ENCODE measurements around a stretch of chr12.

DNA sequence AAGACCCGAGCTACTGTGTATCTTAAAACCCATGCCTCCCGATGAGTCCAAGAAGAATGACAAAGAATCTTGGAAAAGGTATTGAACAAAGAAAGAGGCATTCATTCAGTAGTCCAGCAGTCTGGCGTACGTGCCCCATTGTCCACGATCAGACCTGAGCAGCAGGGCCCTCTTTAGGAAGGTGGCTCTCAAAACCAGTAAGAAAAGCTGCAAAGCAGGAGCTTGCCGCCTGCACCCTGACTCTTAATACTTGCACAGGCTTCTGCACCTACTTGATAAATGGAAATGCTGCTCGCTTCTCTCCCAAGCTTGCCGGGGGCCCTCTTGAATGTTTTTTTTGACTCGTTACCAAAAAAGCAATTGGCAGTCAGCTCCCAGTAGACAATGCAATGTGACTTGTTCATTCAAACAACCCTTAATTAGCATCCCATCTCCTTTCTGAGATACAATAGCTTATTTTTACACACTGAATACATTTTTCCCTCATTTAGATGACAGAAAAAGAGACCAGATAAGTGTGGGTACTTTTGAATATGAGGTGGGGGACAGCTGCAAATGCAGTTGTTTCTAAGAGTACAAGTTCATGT lies 27.2 kb upstream of the PTPRB start:
- PRO-cap: no peak
- RAMPAGE, long total RNA: no peak

DNA sequence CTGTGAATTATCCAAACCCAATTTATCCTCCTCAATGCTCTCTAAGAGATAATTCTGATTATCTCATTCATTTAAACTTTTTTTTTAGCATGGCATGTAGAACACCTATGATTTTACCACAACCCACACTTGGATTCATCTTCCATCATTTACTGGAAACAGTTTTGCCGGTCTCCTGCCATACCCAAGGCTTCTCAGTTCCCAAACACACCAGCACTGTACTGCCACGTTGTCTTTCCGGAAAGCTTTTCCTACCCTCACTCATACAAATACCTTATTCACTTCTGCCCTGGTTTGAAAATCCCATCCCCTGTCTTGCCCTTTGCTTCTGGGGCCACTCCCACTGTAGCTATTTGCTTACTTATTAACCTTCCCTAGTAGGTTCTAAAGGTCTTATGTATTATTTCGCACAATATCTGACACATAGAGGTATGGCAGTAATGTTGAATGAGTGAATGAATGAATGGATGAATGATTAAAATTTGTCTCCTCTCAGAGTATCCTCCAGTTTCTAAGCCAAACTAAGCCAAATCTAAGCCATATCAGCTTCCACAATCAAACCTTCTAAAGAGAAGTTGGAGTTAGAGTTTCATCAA lies 18.7 kb downstream of the TSPAN8 start:
- PRO-cap: no peak
- RAMPAGE, long total RNA: no peak

DNA sequence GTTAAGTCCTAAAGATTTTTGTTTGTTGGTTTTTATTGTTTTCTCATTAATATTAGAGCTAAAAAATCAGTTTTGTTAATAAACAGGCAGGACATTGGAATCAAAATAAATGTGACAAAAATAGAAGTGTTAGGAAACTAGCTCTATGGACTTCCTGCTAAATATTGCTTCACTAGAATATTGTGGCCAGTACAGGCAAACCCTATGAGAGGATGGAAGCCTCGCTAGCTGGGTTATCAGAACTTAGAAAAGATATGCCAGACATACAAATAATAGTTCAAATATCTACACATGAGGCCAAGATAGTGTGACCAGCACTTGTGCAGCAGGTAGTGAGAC lies 16.6 kb downstream of the TSPAN8 start:
- PRO-cap: no peak
- RAMPAGE, long total RNA: no peak

DNA sequence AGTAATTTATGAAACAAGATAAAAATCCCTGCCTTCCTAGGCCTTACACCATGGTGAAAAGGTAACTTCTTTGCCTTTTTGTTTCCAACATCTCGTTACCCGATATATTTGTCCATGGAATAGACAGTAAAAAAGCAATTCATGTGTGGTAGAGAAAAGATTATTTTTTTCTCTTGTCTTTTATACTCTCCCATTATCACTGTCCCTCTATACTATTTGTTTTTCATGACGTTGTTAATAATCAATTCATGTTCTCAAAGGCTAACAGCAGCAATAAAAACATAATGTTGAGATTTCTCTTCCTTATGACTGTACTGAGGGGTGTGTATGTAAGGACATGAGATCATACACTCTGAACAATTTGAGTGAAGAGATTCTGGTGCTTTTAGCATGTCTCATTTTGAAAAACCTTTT lies 3.7 kb upstream of the TSPAN8 start:
- PRO-cap: no peak
- RAMPAGE, long total RNA: no peak

- PRO-cap: no peak
- RAMPAGE, long total RNA: no peak
These were observed 16.8 kb downstream of the LGR5 start for GRCh38 chr12:71456259-71456867.

- PRO-cap: no peak
- RAMPAGE, long total RNA: no peak
These were observed 29.7 kb downstream of the LGR5 start for GRCh38 chr12:71469283-71469731.

DNA sequence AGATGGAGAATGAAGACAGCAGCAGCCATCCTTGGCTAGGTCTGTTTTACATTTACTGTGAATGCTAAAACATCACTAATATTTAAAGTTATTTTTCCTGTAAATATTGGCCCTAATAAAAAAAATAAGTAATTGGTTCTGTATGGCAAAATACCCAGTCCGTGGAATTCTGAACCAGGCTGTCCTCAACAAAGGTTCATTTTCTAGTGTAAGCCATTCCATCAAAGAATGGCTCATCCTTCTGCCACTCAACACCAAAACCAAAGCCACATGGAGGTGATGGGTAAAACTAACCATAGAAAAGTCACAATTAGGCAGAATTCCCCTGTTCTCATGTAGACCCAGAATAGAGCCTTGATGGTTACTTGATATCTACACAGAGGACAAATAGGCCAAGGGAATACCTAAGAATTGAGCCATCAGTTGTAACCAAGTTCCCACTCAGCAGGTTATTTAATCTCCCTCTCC lies 90.9 kb downstream of the LGR5 start:
- PRO-cap: no peak
- RAMPAGE, long total RNA: no peak

GRCh38 chr12:71609791-71610201 lies 53.9 kb downstream of the ZFC3H1 start:
- PRO-cap: no peak
- RAMPAGE, long total RNA: no peak

GRCh38 chr12:71759172-71759527 lies 4.5 kb downstream of the RAB21 start:
- PRO-cap: no peak
- RAMPAGE, long total RNA: no peak

DNA sequence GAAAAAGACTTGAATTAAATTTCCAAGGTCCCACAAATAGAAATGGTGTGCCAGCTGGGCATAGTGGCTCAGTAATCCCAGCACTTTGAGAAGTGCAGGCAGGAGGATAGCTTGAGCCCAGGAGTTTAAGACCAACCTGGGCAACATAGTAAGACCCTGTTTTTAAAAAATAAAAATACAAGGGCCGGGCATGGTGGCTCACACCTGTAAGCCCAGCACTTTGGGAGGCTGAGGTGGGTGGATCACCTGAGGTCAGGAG lies 6.5 kb downstream of the RAB21 start:
- PRO-cap: no peak
- RAMPAGE, long total RNA: no peak

GRCh38 chr12:72747586-72748056 lies 475.5 kb downstream of the TRHDE start:
- PRO-cap: no peak
- RAMPAGE, long total RNA: no peak

- PRO-cap: no peak
- RAMPAGE, long total RNA: no peak
These were observed 1.9 kb downstream of the ATXN7L3B start for GRCh38 chr12:74539507-74540011.

- PRO-cap: unidirectional peak, plus-strand start at chr12:75478656
- RAMPAGE, long total RNA: no peak
These were observed 1.9 kb upstream of the GLIPR1 start for GRCh38 chr12:75478523-75479167.

DNA sequence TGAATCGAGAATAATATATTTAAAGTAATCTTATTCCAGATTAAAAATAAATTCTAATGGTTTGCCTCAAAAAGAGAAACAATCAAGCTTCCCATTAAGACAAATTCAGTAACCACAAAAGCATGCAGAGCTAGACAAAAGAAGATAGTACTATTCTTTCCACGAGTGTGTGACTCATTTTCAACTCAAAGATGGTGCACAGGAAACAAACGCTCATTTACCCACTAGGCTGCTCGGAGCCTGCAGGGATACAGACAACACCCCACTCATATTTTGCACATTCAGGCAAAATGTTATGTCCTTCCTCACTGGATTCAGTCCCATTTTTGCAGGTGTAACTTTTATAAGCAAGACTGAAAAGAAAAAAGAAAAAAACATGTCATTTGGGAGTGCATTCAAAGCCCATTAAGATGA lies 147.4 kb upstream of the KRR1 start:
- PRO-cap: no peak
- RAMPAGE, long total RNA: no peak

DNA sequence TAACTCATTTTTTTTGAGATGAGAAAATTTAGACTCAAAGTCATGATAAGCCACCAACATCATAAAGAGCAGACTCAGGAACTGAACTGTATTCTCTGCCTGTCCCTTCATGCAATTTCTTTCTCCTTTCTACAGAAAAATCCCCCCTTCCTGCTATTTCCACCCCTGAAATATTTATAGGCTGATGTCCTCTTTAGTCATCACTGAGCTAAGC lies 148.5 kb upstream of the KRR1 start:
- PRO-cap: no peak
- RAMPAGE, long total RNA: no peak

GRCh38 chr12:75706717-75707239 lies 195.4 kb upstream of the KRR1 start:
- PRO-cap: no peak
- RAMPAGE, long total RNA: no peak

GRCh38 chr12:75815143-75815826 lies 269.2 kb downstream of the NAP1L1 start:
- PRO-cap: unidirectional peak, minus-strand start at chr12:75815295
- RAMPAGE, long total RNA: no peak

DNA sequence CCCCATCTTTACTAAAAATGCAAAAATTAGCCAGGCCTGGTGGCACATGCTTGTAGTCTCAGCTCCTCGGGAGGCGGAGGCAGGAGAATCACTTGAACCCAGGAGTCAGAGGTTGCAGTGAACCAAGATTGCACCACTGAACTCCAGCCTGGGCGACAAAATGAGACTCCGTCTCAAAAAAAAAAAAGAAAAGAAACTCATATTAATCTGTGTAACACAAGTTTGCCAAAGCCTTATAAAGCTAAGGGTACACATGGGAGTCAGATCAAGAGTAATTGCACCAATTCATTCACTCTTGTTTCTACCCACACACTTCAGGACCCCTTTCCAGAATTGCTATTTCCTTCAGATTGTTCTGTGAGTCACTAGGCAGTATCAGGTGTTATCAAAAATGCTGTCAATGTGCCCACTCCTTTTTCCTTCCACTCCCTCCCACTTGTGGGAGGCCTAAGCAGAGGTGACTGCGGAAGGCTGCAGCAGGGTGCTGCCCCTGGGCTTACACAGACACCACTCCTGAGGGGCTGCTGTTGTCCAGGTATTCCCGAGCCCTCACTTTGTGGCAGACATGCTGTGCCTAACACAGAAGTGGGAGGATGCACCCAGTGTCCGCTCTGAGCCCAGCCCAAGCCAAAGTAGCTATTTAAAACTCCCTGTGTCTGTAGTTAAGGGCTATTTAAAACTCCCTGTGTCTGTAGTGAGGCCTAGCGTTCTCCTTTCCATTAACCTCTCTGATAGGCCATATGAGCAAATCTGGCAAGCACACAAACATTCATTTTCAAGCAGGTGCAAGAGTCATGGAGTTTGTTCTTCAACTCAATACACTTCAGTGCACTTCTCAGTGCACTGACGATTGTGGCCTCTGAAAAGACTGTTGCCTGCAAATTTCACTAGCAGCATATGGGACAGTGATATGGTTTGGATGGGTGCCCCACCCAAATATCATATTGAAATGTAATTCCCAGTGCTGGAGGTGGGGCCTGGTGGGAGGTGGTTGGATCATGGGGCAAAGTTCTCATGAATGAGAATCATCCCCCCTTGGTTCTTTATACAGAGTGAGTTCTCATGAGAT lies 170.9 kb downstream of the NAP1L1 start:
- PRO-cap: no peak
- RAMPAGE, long total RNA: no peak

- PRO-cap: no peak
- RAMPAGE, long total RNA: no peak
These were observed 64.3 kb downstream of the NAP1L1 start for GRCh38 chr12:76020168-76020699.

DNA sequence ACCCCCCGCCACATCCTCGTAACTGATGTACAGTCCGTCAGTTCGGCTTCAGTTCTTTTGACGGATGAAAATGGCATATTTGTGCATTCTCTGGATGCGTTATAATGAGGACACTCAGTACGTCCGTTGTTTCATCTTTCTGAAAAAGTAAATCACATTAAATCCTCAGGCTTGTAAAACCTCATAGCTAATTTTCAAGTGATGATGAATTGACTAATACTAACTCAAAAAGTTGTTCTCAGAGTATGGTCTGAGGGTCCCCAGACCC lies 756 bp upstream of the NAP1L1 start:
- PRO-cap: no peak
- RAMPAGE, long total RNA: no peak